B cell (primary cell): ENCODE results near the gene IFT88.

GRCh38 chr13:18279762-18280299 is 901.8 kb downstream of the TUBA3C start:
- PRO-cap, result no peak
- CAGE, long polyA plus RNA, result no peak

DNA sequence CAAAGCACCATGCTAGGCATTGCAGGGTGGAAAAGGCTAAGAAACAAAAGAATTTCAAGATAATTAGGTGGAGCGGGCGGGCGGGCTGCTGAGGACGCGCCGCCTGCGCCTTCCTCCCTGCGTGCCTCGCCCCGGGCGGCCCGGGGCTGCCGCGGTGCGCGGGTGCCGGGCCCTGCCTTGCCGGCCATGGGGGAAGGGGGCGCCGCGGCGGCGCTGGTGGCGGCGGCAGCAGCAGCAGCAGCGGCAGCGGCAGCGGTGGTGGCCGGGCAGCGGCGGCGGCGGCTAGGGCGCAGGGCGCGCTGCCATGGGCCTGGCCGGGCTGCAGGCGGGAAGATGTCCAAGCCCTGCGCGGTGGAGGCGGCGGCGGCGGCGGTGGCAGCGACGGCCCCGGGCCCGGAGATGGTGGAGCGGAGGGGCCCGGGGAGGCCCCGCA is 884.2 kb downstream of the TUBA3C start:
- PRO-cap, result no peak
- CAGE, long polyA plus RNA, result no peak

DNA sequence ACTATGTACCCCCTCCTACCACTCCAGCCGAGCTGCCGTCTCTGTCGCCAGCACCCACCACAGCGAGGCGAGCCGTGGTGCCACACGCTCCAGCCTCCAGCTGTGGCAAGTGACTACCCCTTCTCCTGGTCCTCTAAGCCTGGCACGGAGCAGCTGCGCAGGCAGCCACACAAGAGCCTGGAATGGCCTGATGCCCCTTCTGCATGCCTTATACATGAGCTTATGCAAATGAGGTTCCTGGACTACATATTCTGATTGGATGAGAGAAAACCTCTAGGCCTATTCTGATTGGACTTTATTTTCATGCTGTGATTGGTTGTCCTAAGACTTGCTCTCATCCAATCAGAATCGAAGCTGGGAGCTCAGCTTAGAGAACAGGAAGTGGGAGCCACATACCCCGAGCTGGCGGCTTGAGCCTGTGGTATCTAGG is 276.5 kb downstream of the TUBA3C start:
- PRO-cap, result no peak
- CAGE, long polyA plus RNA, result no peak

- PRO-cap, result unidirectional peak, minus-strand start at chr13:19149890
- CAGE, long polyA plus RNA, result no peak
Observed at GRCh38 chr13:19149789-19150021, 31.9 kb downstream of the TUBA3C start.

- PRO-cap, result no peak
- CAGE, long polyA plus RNA, result no peak
Observed at GRCh38 chr13:19243852-19244307, 62.3 kb upstream of the TUBA3C start.

- PRO-cap, result no peak
- CAGE, long polyA plus RNA, result no peak
Observed at GRCh38 chr13:19496700-19496974, 64.7 kb downstream of the TPTE2 start.

DNA sequence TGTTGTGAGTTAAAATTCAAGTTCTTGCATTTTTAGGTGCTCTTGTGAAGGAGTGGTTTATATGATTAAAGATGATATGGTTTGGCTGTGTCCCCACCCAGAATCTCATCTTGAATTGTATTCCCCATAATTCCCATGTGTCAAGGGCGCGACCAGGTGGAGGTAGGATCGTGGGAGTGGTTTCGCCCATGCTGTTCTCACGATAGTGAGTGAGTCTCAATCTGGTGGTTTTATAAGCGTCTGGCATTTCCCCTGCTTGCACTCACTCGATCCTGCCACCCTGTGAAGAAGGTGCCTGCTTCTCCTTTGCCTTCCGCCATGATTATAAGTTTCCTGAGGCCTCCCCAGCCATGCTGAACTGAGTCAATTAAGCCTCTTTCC is 2.2 kb downstream of the MPHOSPH8 start:
- PRO-cap, result unidirectional peak, plus-strand start at position 261 of the sequence
- CAGE, long polyA plus RNA, result no peak

DNA sequence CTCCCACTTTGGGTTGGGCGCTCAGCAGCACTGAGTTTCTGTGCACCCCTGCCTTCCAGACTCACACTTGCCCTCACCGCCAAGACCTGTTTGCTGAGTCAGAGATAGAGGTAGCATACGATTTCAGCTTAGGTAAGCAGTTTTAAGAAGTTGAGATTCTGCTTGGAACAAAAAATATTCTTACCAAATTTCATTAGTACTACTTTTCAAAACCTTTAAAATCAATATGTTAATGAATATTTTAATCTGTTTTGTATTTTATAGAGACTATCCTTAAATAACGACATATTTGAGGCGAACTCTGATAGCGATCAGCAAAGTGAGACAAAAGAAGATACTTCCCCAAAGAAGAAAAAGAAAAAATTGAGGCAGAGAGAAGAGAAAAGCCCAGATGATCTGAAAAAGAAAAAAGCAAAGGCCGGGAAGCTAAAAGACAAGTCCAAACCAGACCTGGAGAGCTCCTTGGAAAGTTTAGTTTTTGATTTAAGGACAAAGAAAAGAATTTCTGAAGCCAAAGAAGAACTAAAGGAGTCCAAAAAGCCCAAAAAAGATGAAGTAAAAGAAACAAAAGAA is 12.8 kb downstream of the MPHOSPH8 start:
- PRO-cap, result no peak
- CAGE, long polyA plus RNA, result no peak

DNA sequence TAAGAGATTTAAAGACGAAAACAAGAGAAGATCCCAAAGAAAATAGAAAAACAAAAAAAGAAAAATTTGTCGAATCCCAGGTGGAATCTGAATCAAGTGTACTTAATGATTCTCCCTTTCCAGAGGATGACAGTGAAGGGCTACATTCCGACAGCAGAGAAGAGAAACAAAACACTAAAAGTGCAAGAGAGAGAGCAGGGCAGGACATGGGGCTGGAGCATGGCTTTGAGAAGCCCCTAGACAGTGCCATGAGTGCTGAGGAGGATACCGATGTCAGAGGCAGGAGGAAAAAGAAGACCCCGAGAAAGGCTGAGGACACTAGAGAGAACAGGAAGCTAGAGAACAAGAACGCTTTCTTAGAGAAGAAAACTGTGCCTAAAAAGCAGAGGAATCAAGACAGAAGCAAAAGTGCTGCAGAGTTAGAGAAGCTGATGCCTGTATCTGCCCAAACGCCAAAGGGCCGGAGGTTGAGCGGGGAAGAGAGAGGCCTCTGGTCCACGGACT is 13.4 kb downstream of the MPHOSPH8 start:
- PRO-cap, result no peak
- CAGE, long polyA plus RNA, result no peak

DNA sequence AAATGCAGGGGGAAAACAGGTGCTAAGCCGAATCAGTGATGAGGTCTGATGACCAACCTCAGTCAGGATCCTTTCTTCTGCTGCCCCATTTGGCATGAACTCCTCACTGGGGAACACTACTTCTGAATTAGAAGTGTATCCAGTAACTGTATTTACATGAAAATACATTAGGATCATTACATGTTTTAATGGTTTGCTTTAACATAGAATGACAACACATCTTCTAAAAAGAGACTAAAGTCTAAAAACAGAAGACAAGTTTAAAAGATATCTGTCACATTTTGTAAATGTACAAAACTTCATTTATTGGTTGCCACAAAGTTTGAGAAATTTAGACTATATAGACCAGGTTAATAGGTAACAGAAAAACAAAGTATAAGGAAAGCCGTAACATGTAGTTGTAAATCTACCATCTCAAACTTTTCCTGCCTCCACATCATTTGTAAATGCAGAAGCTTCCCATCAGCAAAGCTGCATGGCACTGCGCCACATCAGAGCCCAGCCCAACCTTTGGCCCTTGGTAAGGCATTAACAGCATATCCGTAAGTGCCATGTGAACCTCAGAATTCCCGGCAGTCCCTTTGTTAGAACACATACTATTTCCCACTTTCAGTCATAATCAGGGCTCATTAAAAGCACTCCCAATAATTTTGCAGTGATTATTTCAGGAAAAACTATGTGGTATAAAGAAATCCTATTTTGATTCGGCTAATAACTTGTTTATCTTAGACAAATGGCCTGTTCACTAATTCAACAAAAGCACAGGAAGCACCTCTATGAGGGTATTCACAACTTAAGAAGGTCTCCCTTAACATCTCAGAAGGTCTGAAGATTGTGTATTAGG is 51.5 kb downstream of the MPHOSPH8 start:
- PRO-cap, result no peak
- CAGE, long polyA plus RNA, result no peak

- PRO-cap, result no peak
- CAGE, long polyA plus RNA, result no peak
Observed at GRCh38 chr13:20566394-20566962, 479 bp upstream of the IFT88 start.

GRCh38 chr13:20566963-20567674 is at the start of gene IFT88:
TSS of gene IFT88 (plus strand) at chr13:20567157.
- PRO-cap, result bidirectional peak, plus-strand start at chr13:20567143, minus-strand start at chr13:20567325; bidirectional peak, plus-strand start at chr13:20567459, minus-strand start at chr13:20567466
- CAGE, long polyA plus RNA, result no peak

DNA sequence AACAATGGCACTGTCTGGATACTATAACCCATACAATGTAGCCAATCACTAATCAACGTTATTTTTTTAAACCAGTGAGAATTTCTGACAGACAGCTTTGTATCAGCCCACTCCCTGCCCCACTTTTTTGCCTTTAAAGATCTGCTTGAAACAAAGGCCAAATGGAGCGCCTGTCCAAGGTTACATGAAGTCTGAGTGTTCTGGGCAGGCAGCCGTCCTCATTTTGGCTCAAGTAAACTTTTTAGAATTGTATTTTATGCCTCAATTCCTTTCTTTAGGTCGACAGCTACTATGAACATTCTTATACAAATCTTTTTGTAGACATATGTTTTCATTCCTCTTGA is 6.2 kb downstream of the IFT88 start:
- PRO-cap, result no peak
- CAGE, long polyA plus RNA, result no peak

- PRO-cap, result no peak
- CAGE, long polyA plus RNA, result no peak
Observed at GRCh38 chr13:20953068-20953555, 50.6 kb upstream of the XPO4 start.

DNA sequence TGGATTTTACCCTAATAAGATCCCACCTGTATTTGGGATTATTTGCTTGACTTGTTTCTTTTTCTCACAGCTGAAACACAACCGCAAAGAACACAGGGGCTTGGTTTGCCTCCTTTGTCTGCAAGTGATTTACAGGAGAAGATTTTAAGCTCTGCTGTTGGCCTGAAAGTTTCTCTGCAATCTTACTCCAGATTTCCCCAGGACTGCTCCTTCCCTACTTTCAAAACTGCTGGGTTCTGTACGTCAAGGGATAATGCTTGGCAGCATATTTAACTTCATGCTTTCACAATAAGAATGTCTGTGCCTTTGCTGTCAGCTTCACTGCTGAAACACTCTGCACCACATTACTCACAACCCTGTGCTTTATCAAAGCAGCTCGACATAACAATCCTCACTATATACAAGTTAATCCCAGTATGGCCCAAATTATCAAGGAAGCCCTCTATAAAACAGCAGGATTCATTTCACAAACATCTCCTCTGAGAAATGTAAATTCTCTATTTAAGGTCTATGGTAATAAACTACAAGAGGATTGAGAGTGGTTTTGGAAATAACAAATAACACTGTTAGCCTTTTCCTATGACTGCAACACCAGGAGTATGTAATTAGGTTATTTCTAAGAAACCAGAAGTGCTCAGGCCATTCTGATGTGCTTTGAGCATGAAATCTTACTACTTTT is 17.5 kb downstream of the LATS2 start:
- PRO-cap, result no peak
- CAGE, long polyA plus RNA, result no peak

GRCh38 chr13:21148450-21148837 is 8.5 kb downstream of the SAP18 start:
- PRO-cap, result unidirectional peak, plus-strand start at chr13:21148563
- CAGE, long polyA plus RNA, result no peak

DNA sequence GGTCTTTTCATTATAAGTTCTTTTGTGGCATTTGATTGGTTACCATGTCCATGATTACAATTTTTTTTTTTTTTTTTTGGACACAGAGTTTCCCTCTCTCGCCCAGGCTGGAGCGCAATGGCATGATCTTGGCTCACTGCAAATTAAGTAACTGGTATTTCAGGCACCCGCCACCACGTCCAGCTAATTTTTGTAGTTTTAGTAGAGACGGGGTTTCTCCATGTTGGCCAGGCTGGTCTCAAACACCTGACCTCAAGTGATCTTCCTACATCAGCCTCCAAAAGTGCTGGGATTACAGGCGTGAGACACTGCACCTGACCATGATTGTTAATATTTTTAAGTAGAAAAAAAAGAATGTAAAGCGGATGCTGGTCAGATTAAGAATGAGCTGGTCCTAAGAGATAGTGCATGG is 37.8 kb downstream of the MRPL57 start:
- PRO-cap, result no peak
- CAGE, long polyA plus RNA, result no peak

DNA sequence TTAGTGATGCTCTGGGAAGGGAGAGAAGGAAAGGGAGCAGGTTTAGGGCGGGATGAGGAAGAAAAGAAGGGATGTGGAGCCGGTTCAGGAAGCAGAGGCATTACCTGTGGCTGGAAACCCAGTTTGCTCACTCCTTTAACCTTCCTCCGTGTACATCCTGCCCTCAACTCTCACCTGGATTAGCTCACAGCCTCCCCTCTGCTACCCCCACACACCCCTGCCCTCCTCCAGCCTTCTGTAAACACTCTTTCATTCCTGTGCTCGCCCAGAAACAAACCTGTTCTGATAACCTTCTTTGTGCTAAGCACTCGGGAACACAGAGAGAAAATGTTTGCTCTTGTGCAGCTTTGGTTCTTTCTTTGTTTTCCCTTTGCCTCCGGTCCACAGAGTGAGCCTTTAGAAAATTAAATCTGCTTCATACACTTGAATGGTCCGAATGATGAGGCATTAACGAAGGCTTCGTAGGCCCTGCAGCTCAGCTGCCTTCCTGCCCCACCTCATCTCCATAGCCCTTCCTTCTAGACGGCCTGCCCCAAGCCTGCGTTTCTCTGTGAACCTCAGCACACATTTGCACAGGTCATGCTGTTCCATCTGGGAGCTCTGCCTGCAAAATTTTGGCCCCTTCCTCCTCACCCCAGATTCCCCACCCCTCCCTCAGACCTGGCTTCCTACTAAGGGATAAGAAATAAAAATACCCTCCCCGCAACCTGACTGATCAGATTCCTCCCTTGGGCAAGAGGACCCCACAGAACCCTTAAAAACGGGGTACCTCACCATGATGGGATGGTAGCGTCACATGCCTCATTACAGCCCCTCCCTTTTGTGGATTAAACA is 6.7 kb upstream of the ZDHHC20 start:
- PRO-cap, result no peak
- CAGE, long polyA plus RNA, result no peak

GRCh38 chr13:21519338-21519956 is 60.3 kb upstream of the ZDHHC20 start:
- PRO-cap, result no peak
- CAGE, long polyA plus RNA, result no peak

GRCh38 chr13:21616863-21617432 is 13.0 kb upstream of the MICU2 start:
- PRO-cap, result no peak
- CAGE, long polyA plus RNA, result no peak